ENCODE results near the genes GPR75 and PSME4.

- PRO-cap: unidirectional peak, minus-strand start at chr2:50376919
Observed at GRCh38 chr2:50376779-50377086, 655.2 kb downstream of the NRXN1 start.

DNA sequence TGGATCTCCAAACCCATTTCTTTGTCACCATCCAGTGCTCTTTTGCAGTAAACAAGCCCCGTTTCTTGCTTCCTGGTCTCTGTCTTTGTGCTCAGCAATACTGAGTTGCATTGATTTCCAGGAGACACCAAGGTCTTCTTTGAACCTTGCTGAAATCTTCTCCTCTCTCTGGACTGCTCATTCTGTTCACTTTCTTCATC is 139.6 kb upstream of the NRXN1 start:
- PRO-cap: no peak

- PRO-cap: no peak
Observed at GRCh38 chr2:51648961-51649246, 617.0 kb upstream of the NRXN1 start.

GRCh38 chr2:53785313-53785648 is 1.5 kb downstream of the ASB3 start:
- PRO-cap: no peak

- PRO-cap: no peak
Observed at GRCh38 chr2:53859597-53860507, at the start of gene GPR75. Gene GPR75, minus strand, starts transcription at chr2:53859967.

DNA sequence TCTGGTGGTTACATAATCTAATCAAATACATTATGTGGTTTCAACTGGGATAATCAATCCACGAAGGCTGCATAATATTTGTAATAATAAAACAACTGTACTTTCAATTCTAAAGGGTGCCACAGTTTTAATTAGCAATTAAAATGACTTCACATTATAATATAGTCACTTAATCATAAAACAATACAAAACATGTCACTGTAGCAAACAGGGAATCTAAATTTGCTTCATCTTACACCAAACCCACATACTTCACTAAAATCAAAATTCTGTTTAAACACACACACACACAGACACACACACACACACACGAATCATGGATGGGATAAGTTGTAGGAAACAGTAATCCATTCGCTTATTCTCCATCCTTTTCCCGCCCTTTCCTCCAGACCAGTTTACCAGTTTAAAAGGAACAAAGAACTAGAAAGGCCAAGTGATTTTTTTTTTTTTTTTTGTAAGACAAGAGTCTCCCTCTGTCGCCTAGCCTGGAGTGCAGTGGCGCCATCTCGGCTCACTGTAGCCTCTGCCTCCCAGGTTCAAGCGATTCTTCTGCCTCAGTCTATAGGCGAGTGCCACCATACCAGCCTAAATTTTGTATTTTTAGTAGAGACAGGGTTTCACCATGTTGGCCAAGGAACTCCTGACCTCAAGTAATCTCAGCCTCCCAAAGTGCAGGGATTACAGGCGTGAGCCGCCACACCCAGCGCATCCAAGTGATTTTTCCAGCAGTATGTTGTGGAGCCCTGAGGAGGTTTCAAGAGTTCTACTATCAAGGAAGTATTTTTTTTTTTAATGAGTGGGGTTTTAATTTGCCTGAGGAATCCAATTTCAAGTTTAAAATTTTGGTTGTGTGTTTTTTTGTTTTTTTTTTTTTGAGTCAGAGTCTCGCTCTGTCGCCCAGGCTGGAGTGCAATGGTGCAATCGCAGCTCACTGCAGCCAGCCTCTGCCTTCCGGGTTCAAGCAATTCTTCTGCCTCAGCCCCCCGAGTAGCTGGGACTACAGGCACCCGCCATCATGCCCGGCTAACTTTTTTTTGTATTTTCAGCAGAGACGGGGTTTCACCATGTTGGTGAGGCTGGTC is 5.6 kb downstream of the PSME4 start:
- PRO-cap: no peak

- PRO-cap: bidirectional peak, plus-strand start at chr2:53971092, minus-strand start at chr2:53971013
Observed at GRCh38 chr2:53970580-53971339, at the start of gene PSME4. Gene PSME4, minus strand, starts transcription at chr2:53970993.

GRCh38 chr2:53982986-53983582 is 12.2 kb downstream of the ACYP2 start:
- PRO-cap: no peak

- PRO-cap: no peak
Observed at GRCh38 chr2:54164026-54164742, 91.8 kb downstream of the TSPYL6 start.

DNA sequence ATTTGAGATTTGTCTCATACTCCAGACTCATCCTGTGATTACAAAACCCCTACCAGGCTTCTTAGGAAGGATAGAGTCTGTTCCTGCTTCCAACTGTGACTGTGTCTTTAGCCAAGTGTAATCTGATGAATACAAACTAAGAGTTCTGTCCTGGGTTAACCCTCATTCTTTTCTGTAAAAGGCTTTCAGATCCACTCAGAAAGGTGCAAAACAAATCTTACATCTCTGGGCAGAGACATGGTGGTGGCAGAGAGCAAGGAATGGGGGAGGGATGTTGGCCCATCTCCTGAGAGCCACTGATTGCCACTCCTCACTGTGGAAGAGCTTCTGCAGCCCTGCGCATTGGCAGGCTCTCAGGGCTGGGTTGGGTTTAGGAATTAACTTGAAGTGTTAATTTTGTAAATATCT is 23.9 kb upstream of the SPTBN1 start:
- PRO-cap: no peak

DNA sequence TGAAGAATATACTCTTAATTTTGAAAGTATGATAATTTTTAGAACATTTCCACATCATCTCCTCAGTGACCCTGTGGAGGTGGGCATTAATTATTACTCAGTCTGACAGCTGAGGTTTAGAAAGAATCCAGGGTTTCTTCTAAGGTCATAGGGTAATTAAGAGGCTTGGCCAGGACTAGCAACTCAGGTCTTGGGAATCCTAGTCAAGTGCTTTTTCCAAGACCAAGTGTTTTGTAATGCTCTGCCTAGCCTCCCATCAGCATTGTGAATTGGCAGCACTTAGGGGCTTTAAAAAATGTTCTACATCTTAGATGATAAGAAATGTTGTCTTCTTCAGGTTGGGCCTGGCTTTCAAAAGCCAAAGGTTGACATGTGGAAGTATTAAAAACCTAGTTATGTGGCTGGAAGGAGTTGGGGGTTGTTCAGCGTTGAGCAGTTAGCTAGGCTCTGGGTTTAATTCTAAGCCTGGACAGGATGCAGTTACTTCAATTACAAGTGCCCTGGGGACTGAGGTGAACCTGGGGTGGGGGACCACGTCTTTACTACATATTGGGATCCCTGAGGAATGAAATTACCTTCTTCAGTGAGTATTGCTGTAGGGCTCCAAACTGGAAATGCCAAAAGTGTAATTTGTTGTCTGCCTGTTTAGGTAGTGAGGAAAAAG is 100.7 kb downstream of the SPTBN1 start:
- PRO-cap: no peak

DNA sequence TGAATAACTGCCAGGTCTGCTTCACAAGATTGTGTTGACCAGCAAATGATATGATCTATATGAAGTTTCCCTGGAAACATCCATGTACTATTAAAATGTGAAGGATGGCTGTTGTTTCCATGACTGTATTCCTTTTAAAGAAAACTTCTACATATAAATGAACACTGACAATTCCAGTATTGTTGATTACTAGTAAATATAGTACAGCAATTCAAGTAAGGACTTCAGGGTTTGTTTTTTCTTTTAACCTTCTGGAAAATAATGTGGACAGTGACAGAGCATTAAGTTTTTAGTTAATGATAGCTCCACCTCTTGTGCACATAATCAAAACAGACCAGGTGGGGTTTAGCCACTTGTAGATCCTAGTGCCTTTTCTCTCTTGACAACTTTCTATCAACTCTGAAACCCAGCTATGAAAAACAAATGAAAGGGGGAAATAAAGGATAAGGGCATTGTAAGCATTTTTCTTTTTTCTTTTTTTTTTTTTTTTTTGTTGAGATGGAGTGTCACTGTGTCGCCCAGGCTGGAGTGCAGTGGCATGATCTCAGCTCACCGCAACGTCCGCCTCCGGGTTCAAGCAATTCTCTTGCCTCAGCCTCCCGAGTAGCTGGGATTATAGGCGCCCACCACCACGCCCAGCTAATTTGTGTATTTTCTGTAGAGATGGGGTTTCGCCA is 109.7 kb downstream of the SPTBN1 start:
- PRO-cap: no peak

GRCh38 chr2:54573241-54573652 is 117.1 kb downstream of the SPTBN1 start:
- PRO-cap: no peak

GRCh38 chr2:54595978-54597086 is 127.1 kb upstream of the EML6 start:
- PRO-cap: no peak

- PRO-cap: no peak
Observed at GRCh38 chr2:54623204-54623925, 100.1 kb upstream of the EML6 start.

- PRO-cap: no peak
Observed at GRCh38 chr2:54626317-54626827, 97.1 kb upstream of the EML6 start.

DNA sequence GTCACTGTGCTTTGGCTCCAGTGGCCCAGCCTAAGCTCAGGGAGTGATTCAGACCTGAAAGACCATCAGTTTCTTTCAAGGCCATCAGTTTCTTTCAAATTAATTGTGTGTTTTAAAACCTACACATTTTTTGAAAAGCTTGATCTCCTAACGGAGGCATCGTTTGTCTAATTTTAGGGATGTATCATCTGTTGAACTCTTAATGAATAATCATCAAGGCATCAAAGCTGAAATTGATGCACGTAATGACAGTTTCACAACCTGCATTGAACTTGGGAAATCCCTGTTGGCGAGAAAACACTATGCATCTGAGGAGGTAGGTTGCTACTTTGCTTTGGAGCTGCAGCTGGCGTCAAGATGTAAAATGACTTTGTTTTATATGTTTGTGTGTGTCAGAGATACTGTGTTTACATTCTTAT is 68.6 kb upstream of the EML6 start:
- PRO-cap: no peak

DNA sequence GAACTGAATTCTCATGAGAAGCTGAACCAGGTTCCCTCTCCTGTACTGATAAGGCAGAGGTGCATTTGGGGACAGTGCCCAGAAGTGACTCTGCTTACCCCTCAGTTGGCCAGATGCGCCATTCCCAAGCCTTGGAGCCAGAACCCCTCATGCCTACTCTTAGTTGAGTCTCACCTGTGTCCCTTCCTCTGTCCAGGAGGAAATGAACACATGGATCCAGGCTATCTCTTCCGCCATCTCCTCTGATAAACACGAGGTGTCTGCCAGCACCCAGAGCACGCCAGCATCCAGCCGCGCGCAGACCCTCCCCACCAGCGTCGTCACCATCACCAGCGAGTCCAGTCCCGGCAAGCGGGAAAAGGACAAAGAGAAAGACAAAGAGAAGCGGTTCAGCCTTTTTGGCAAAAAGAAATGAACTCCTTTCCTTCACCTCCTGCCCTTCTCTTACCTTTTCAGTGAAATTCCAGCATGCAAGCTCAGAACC is 55.3 kb upstream of the EML6 start:
- PRO-cap: no peak

GRCh38 chr2:54724441-54725256 is 1.2 kb downstream of the EML6 start:
- PRO-cap: no peak

- PRO-cap: no peak
Observed at GRCh38 chr2:54757383-54758011, 34.0 kb downstream of the EML6 start.

All from jejunum (tissue), 1 donor.